ENCODE data around the gene XPA.

DNA sequence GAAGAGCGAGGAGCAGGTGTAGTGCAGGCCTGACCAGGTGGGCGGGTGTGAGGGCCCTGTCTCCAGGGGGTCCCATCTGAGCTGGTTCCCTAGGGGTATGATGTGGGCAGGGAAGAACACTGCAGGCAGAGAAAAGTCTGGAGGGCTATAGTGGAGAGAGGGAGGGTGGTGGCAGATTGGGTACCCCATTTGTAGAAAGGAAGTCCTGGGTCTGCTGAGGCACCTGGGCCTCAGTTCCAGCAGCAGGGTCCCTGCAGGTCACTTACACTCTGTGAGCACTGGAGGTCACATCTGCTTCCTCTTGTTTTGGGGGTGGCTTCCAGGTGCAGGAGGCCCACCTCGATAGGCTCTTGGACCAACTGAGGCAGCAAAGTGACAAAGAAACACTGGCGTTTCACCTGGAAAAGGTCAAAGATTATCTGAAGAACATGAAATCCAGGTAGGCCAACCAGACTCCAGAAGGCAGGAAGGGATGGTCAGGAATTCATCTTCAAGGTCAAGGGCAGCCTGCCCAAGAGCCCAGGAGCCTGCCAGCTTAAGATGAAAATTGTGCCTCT, 18.9 kb downstream of the CCDC180 start:
- PRO-cap = no peak

DNA sequence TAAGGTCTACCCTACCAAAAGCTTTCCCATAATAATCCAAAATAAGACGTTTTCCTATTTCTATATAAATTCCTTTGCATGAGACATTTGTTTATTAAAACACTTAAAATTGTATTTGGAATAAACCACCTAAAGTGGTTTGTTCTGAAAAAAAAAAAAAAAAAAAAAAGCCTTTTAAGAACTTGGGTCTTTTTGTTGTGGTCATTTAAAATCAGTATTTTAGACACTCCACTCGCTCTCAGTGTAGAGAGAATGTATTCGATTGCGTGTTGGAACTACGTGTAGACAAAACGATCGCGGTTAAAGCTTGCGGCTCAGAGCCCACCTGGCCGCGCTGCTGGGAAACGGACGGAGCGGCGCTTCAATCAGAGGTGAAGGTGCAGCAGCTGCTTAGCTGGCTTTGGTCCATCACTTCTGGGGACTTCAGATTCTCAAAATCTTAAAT, 547 bp upstream of the TMOD1 start:
- PRO-cap = no peak

DNA sequence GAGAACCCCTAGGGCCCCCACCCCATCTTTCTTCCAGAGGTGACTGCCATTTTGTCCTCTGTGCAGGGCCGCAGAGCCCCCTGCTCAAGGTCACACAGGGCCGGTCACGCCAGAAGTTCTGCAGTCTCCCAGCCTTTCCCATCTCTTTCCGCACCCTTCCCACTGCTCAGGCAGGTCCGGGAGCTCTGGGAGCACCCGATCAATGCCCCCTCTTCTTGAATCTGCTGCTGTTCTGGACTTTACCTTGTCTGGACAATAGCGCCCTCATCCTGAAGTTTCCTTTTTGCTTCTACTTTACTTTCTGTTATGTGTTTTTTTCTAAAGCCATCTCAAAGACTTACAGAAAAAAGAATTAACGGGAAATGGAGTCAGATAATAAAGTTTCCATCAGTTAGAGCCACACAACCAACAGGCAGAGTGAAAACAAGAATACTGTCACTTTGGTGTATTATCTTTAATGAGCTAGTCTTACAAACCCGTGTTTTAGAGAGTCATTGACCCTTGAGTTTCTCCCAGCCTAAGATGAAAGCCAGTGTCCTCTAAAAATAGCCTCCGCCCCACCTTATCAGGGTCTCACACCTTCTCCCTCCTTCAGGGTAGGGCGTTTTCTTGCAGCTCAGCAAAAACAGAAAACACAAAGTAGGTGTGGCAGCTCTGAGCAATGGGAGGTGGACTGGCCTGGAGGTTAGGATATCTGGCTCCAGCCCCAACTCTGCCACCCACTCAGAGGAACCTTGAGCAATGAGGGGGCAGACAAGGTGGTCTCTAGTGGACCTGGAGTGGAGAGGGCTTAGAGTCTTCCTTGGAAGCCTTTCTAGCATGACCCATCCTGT, 1.8 kb downstream of the TMOD1 start:
- PRO-cap = unidirectional peak, minus-strand start at position 204 of the sequence; unidirectional peak, minus-strand start at position 223 of the sequence

DNA sequence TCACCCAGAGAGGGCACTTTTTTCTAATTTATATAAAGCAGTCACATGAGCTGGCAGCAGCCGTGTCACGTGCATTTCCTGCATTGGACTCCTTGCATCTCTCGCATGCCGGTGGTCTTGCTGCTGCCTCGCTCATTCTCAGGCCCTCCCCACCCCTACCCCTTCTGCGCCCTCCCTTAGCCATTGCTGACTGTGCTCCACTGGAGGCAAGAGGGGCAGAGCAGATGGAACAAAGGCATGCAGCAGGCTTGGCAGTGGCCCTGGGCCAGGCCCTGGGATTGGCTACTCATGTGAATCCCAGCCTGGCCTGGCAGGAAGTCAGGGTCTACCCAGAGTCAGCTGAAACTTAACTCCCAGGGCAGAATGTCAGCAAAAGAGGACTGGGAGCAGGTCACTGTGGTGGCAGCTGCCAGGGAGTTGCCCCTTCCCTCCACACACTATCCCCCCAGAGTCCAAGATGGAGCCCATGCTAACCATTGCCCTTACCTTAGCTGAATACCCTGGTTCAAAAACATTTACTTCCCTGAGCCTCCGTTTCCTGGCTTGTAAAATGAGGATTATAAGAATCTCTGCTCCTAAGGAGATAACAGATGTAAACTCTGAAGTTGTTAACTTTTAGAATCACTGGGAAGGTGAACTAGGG, 62.2 kb downstream of the TSTD2 start:
- PRO-cap = no peak

DNA sequence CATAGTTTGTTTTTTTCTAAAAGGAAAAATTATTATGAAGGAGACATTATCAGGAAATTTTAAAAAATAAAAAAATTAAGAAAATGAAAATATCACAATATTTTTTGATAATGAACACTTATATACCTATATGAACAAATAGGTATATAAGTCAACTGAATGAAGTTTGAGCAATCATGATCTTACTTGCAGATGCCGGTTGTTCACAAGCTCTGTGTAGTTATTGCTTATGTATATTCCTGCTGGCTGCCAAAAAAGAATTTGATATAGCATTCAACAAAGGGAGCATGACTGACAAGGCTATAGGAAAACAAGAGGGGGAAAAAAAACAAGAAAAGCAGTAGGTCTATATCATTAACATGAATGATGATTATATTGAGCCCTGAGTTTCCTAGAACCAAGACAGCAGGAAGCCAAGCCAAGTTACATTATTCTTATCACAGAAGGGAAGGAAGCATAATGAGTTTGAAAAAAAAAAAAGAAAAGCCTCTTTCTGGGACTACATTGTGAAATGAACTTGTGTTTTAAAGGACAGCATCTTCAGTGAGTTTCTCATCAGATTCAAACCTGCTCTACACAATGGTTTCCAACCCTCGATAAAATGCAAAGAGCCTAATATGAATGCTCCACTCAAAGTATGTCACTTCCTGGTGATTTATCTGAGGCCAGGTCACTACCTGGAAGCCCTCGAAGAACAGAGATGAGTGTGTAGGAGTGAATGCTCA, 41.0 kb downstream of the TSTD2 start:
- PRO-cap = no peak

GRCh38 chr9:97696608-97697821, at the start of gene XPA:
TSS of gene XPA (minus strand) at chr9:97697340.
- PRO-cap = bidirectional peak, plus-strand start at chr9:97697078, minus-strand start at chr9:97696951; bidirectional peak, plus-strand start at chr9:97697516, minus-strand start at chr9:97697295

- PRO-cap = no peak
Measured at GRCh38 chr9:97703299-97704163, 6.4 kb upstream of the XPA start.

DNA sequence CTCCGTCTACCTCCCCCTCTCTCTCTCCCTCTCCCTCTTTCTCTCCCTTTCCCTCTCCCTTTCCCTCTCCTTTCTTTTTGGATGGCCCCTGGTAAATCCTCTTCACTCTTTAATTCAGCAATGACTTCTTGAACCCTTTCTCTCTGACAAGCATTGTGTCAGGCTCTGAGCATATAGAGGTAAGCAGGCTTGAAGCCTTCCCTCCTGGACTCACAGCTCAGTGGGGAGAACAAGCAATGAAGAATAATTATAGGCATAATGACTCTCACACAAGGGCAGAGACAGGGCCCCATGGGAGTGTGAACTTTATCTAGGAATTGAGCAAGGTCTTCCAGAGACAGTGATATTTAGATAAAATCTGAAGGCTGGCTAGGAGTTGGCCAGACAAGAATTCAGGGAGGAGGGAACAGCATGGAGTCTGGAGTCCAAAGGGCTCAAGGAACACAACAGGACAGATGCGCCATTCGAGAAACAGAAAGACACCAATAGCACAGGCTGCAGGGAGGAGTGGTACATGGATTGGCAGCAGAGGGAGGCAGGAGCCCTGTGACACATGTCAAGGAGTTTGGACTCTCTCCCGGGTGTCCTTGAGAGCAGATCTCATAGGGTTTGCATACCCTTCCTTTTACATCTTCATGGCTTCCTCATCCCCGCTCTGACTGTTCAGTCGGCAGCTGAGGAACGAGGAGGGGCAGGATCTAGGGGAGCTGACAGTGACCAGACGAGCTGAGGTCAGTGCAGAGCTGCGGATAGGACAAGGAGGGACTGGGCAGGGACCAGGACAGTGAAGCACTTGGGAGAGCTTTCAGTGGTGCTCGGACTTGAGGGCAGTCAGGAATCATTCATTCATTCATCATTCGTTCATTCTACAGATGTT, 63.9 kb upstream of the XPA start:
- PRO-cap = no peak

- PRO-cap = no peak
Measured at GRCh38 chr9:97910133-97910718, 12.1 kb downstream of the TRMO start.

GRCh38 chr9:98014817-98015987, 32.1 kb downstream of the ANP32B start:
- PRO-cap = no peak

GRCh38 chr9:98056815-98057443, 397 bp downstream of the NANS start:
- PRO-cap = bidirectional peak, plus-strand start at chr9:98057064, minus-strand start at chr9:98057066; bidirectional peak, plus-strand start at chr9:98057204, minus-strand start at chr9:98057176

DNA sequence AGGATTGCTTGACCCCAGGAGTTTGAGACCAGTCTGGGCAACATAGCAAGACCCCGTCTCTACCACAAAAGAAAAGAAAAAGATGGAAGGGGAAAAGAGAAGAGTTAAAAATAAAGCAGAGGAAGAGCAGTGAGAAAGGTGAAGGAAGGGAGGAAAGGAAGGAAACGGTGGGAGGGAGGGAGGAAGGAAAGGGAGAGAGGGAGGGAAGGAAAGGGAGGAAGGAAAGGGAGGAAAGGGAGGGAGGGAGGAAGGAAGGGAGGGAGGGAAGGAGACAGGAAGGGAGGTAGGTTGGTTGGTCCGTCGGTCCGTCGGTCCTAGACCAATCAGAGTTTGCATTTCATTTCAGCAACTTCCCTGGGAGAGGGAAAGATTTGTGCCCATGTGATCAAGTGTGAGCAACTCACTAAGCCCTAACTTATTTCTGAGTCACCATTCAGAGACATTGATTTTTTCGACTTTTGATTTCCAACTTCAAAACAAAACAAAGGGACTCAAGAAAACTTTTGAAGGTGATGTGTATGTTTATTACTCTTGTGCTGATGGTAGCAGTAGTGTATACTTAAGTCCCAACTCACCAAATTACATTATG, 18.8 kb downstream of the NANS start:
- PRO-cap = no peak

DNA sequence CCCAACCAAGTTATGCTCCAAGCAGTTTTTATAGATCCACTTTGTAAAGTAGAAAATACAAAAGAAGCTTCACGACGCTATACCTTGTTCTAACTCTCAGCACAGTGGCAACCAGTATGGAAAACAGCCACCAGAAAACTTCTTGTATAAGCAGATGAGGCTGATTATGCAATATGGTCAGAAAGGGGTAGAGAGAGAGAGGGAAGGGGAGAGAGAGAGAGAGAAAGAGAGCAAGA, 14.8 kb downstream of the TRIM14 start:
- PRO-cap = no peak

DNA sequence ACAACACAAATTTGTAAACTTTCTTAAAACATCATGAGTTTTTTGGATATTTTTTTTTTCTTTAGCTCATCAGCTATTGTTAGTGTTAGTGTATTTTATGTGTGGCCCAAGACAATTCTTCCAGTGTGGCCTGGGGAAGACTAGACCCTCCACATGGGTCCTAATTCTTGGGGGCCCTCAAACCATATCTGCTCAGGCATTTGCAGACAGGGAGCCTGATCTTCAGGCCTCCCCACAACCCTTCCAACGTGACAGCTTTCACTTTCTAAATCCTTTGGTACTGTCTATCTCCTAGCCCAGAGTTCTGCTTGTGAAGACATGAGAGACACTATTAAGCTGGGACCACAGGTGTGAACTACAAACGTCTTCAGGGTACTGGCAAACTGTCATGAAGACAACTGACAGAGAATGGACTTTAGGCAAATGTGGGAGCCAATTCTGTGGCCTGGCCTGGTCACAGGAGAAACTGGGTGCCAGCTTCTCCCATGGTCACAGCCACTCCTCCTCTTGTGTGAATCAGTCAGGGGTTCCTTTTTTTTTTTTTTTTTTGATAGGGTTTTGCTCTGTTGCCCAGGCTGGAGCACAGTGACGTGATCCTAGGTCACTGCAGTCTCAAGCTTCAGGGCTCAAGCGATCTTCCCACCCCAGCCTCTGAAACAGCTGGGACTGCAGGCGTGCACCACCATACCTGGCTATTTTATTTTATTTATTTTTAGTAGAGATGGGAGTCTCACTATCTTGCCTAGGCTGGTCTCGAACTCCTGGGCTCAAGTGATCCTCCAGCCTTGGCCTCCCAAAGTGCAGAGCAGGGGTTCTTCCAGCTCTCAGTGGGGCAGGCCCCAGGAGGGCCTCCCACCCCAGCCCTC, 10.4 kb downstream of the TRIM14 start:
- PRO-cap = no peak

GRCh38 chr9:98217298-98217761, 24.9 kb upstream of the CORO2A start:
- PRO-cap = no peak

- PRO-cap = no peak
Measured at GRCh38 chr9:98226454-98226948, 28.9 kb downstream of the TBC1D2 start.

- PRO-cap = bidirectional peak, plus-strand start at chr9:98255407, minus-strand start at chr9:98255361
Measured at GRCh38 chr9:98255127-98255530, 320 bp downstream of the TBC1D2 start.

DNA sequence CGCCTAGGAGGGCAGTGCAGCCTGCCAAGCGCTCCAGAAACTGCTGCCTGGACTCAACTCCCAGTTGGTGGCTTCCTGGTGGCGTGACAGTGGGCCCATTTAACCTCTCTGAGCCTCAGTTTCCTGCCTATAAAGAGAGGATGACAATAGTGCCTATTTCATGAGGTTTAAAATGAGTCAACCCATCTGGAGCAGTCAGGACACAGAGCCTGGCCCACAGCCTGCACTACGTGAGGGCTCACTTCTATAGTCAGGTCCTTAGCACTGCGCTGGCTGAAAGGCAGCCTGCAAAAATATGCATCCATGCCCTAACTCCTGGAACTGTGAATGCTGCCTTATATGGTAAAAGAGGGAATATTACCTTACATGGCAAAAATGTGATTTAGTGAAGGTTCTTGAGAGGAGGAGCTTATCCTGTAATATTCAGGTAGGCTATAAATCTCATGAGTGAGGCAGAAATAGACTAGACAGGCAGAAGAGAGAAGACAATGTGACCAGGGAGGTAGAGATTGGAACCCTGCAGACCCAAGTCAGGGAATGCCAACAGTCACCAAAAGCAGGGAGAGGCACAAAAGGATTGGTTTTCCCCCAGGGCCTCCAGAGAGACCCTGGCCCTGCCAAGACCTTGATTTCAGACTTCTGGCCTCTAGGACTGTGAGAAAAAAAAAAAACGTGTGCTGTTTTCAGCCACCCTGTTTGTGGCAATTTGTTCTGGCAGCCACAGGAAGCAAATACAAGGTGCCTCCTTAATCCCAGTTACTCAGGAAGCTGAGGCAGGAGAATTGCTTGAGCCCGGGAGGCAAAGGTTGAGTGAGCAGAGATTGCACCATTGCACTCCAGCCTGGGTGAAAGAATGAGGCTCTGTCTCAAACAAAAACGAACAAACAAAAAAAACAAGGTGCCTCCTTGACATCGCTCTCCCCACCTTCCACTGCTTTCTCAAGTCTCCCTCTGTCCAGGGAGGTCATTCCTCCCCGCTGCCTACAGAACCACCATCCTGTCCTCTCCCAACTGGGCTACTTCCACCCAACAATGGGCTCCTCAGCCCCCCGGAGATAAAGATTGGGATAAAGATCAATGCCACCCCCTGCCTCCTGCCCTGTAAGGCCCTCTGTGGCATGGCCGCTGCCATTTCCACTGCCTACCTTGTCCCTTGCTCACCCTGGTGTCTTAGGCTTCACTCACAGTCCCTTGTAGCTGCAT, 98.2 kb downstream of the GABBR2 start:
- PRO-cap = no peak

DNA sequence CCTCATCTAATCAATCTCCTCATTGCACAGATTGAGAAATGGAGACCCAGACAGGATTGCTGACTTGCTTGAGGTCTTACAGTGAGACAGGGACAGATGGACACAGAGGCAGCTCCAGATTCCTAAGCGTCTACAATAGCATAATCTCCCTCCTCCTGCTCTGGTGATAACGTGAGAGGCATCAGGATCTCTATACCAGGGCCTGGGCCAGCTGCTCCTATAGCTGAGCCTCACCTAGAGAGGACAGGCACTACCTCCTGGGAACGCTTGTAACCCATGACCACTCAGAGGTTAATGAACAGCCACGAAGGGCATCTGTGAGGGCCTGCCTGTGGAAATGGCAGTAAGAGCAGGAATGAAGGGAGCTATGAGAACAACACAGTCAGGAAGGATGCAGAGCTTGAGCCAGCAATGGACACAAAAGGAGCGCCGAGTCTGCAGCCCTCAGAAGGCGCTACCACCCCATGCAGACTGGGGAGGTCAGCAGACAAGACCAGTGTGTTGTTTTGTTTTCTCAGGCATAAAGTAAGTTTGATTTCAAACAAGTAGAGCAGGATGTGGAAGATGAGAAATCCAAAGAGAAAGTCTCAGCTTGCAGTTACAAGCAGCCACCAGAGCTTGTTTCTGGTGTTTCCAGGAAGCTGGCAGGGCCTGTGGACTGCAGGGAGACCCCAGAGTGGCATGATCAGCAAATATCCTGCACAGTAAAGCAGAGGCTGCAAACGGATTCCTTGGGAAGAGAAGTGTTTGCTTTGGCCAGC, 17.5 kb downstream of the ANKS6 start:
- PRO-cap = no peak

DNA sequence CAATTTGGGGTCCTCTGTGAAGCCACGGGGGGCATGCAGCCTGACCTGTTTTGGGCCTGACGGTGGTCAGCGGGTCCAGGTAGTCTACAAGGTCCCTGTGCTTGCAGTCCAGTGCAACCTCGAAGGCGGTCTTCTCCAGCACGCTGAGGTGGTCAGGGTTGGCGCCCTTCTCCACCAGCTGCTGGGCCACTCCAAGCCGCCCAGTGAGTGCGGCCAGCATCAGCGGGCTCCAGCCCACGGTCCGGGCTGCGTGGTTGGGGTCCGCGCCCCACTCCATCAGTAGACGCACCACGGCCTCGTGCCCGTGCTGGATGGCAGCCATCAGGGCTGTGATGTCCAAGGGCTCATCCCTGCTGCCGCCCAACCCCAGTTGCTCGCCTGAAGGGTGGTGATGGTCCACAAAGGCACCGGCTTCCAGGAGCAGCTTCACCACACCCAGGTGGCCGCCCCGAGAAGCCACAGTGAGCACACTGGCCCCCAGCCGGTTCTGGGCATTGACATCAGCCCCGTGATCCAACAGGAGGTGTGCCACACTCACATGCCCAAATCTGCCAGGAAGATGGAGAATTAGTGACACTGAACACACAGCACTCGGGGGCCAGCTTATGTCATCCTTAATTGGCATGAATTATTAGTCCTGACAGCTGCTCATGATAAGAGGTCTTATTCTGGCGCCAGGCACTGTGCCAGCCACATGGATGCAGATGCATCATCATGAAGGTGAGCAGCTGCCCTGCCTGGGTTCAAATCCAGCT, 6.1 kb downstream of the ANKS6 start:
- PRO-cap = no peak

All from sciatic nerve (tissue), 1 donor.